ENCODE measurements around a stretch of chr5.

DNA sequence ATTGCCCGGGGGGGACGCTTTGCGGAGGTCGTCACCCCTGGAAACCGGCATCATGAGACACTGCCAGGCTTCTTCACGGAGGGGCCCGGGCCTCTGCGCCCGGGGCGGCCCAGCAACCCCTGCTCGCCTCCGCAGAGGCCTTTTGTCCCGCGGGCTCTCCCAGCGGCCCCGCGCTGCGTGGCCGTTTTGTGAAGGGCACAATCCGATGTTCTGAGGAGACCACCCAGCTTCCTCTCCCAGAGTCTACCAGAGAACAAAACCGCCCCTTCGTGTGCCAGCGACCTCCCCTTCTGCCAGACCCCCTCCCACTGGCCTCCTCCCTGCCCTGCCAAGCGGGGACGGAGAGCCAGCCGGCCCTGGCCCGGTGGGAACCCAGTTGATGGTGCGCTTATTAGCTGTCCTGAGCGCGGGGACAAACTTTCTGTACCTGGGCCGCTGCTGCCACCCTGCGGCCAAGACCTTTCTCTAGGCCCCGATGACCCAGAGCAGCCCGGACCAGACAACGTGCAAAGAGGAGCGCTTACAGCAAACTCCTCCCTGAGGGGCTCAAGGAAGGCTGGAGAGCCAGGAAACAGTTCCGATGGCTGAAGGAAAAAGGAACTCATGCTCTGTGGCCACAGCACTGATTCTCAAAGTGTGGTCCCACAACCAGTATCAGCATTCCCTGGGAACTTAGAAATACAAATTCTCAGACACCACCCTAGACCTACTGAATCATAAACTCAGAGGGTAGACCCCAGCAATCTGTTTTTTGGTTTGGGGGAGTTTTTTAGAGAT is 86.7 kb downstream of the SLC1A3 start:
- RRBS, result 37% methylated on average over 7 of the region's 37 CpGs

DNA sequence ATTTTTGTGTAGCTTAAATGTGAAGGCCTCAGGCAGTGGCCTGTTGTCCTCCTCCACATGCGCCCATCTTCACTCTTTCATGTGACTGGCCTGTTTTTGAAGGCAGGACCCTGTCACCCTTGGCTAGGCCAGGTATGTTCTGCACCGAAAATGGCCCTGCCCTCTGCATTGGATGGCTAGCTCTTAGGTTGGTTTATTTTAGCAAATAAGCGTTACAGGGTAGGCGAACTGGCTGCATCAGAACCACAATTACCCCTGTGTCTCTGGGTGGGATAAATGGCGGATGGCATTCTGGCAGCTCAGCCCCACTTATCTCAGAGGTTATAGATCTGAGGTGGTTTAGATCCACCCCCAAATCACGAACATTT is 738 bp upstream of the CPLANE1 start:
- RRBS, result no CpG with 5 or more reads among the region's 6 CpGs

DNA sequence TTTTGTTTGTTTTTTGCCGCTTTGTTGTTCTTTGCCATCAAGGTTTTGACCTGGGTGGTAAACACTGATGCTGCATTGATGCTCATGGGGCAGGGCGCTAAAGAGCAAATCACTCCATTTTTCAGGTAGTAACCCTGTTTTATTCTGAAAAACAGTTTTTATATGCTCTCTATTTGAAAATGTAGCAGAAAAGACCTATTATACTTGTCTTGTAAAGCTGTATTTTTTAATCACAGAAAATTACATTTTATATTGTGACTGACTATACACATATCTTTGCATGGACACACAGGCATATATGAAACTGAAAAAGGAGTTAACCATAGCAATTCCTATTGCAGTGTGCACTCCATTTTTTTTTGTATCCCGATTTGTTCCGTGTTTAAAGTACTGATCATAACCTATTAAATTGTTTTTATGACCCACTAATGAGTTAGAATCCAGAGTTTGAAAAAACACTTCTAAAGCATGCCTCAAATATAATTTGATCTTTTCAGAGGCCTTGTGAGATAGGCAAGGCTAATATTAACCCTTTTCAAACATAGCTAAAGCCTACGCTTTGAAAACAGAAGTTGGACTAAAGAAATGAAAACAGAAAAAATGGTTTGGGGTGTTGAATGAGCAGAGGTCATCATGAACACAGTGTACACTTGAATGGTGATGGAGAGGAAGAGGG is 219.4 kb downstream of the GDNF start:
- RRBS, result no CpG with 5 or more reads among the region's 5 CpGs

GRCh38 chr5:37835176-37835724 is 4.6 kb downstream of the GDNF start:
- RRBS, result 91% methylated on average over 6 of the region's 18 CpGs

GRCh38 chr5:37847619-37848300 is 7.9 kb upstream of the GDNF start:
- RRBS, result no CpG with 5 or more reads among the region's 5 CpGs

DNA sequence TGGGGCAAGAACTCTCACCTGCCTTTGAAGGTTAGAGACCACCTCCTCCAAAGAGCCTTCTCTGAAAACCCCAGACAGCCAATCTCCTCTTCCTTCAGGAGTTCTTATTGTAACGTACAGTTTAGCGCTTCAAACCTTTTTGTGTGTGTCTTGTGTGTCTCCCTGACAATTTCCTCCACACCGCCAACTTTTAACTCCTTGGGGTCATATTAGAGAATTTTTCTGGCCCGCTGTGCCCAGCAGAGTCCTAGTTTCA is 90.1 kb upstream of the EGFLAM start:
- RRBS, result no CpG with 5 or more reads among the region's 4 CpGs

GRCh38 chr5:38639360-38639983 is 83.0 kb upstream of the LIFR start:
- RRBS, result no CpG with 5 or more reads among the region's 4 CpGs

DNA sequence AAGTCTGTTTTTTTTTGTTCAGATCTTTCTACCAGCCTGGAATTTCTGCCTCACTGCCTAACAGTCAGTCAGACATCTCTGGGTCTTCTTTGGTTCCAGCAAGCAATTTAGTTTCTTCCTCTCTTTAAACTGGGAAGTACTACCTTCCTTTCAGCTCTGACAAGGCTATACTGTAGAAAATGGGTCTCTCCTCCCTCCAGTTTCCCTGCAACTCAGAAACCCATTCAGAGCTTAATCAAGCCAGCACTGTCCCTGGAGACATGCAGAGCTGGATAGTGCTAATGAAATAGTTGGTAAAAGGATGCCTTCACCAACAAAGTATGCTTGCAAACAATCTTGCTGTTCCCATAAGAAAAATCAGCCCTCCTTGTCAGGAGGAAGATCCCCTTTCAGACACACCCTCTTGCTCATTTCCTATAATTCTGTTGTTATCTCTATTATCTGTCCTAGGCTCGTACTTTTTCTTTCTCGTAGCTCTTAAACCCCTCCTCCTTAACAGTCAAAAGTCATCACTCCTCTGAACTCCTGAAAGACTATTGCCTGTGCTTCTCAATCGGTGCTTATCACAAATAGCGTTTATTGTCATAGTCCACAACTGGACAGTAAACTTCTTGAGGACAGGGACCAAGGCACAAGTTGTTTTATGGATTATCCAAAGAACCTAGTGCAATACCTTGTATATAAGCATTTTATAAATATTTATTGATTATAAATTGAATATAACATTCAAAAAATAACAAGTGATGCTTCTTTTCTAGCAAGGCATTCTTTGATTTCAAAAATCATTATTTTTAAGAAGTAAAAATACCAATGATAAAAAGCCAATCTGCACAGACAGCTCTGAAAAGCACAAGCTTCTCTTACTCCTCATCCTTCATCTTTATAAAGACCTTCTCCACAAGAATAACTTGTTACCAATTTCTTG is 9.8 kb upstream of the OSMR start:
- RRBS, result no CpG with 5 or more reads among the region's 4 CpGs

- RRBS, result no CpG with 5 or more reads among the region's 2 CpGs
These were observed 19.1 kb downstream of the RICTOR start for GRCh38 chr5:39055057-39055611.

DNA sequence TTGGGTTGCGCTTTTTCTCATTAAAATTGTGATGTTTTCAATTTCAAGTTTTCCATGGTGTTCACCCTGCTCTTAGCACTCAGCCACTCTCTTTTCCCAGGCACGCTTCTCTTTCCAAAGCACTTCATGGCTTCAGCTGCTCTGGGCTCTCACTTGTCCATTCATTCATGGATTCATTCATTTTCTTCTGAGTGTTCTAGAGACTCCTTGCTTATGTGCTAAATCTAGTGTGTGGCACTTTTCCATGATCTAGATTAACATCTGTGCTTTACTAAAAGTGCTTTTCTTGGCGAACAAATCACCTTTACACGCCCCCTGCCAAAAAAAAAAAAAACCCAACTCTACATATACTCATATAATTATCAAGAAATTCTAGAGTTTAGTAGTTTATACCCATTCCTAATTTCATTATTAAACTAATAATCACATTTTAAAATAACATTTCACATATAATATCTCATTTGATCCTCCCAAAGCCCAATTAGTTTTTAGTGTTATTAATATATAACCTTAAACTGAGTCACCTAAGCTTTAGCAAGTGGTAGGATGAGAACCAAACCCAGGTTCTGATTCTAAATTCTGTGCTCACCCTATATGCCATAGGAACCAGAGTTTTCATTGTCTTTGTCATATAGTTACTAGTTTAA is 6.5 kb downstream of the FYB1 start:
- RRBS, result no CpG with 5 or more reads among the region's 4 CpGs

- RRBS, result no CpG with 5 or more reads among the region's 5 CpGs
These were observed 2.2 kb downstream of the FYB1 start for GRCh38 chr5:39217175-39217561.

GRCh38 chr5:39255606-39256012 is 36.2 kb upstream of the FYB1 start:
- RRBS, result no CpG with 5 or more reads among the region's 1 CpG

GRCh38 chr5:39787580-39787801 is 362.7 kb upstream of the DAB2 start:
- RRBS, result no CpG with 5 or more reads among the region's 8 CpGs

- RRBS, result no CpG with 5 or more reads among the region's 3 CpGs
These were observed 295.6 kb upstream of the PTGER4 start for GRCh38 chr5:40383947-40384703.

- RRBS, result no CpG with 5 or more reads among the region's 1 CpG
These were observed 288.1 kb upstream of the PTGER4 start for GRCh38 chr5:40391602-40392124.

GRCh38 chr5:40404981-40405530 is 274.7 kb upstream of the PTGER4 start:
- RRBS, result no CpG with 5 or more reads among the region's 1 CpG

GRCh38 chr5:40441490-40442292 is 238.0 kb upstream of the PTGER4 start:
- RRBS, result no CpG with 5 or more reads among the region's 7 CpGs

DNA sequence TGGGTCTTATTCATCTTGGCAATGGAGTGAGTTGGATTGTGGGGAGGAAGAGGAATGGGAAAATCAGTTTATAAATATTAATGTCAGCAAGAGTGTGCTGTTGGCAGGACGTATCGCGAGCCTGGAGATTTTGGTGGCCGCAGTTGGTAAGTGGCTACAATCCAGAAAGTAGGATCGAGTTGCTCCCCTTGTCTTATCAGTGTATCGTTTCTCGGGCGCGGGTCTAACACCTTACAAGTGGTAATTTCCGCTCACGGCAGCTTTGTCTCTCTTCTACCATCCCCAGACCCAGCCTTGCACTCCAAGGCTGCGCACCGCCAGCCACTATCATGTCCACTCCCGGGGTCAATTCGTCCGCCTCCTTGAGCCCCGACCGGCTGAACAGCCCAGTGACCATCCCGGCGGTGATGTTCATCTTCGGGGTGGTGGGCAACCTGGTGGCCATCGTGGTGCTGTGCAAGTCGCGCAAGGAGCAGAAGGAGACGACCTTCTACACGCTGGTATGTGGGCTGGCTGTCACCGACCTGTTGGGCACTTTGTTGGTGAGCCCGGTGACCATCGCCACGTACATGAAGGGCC is 1.0 kb downstream of the PTGER4 start:
- RRBS, result 17% methylated on average over 3 of the region's 30 CpGs

- RRBS, result 17% methylated on average over 22 of the region's 78 CpGs
These were observed 1.9 kb downstream of the PTGER4 start for GRCh38 chr5:40681244-40682304.

- RRBS, result no CpG with 5 or more reads among the region's 3 CpGs
These were observed 8.3 kb downstream of the PTGER4 start for GRCh38 chr5:40688107-40688314.